ENCODE data around the genes SRCAP and TMEM265.

GRCh38 chr16:30417389-30418511 lies 10.3 kb downstream of the ZNF771 start:
- RRBS: 14% methylated on average over 16 of the region's 154 CpGs

GRCh38 chr16:30444152-30444850 lies 1.4 kb downstream of the SEPHS2 start:
- RRBS: no CpG with 5 or more reads among the region's 18 CpGs

GRCh38 chr16:30527135-30527771 lies 887 bp upstream of the ZNF768 start:
- RRBS: 2% methylated on average over 26 of the region's 45 CpGs

- RRBS: no CpG with 5 or more reads among the region's 16 CpGs
These were observed 1.2 kb upstream of the ZNF747 start for GRCh38 chr16:30535682-30536383.

DNA sequence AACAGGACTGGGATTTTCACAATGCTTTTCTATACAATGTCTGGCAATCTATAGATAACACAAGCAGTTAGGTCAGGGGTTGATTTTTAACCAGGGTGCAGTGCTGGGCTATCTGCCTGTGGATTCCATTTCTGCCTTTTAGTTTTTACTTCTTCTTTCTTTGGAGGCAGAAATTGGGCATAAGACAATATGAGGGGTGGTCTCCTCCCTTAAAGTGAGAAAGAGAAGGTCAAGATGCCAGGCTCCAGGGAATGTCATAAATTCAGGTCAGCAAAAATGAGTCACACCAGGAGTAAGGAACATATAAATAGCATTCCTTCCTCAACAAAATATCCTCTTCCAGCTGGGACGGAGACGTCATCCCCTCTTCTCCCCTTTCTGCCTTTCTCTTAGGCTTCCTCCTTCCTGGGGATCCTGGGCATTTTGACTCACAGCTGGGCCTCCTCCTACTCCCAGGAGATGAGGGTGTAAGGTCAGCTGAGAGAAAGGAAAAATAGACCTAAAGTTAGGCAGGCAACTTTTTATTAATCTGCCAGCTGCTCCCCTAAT lies 6.7 kb upstream of the ZNF747 start:
- RRBS: no CpG with 5 or more reads among the region's 2 CpGs

DNA sequence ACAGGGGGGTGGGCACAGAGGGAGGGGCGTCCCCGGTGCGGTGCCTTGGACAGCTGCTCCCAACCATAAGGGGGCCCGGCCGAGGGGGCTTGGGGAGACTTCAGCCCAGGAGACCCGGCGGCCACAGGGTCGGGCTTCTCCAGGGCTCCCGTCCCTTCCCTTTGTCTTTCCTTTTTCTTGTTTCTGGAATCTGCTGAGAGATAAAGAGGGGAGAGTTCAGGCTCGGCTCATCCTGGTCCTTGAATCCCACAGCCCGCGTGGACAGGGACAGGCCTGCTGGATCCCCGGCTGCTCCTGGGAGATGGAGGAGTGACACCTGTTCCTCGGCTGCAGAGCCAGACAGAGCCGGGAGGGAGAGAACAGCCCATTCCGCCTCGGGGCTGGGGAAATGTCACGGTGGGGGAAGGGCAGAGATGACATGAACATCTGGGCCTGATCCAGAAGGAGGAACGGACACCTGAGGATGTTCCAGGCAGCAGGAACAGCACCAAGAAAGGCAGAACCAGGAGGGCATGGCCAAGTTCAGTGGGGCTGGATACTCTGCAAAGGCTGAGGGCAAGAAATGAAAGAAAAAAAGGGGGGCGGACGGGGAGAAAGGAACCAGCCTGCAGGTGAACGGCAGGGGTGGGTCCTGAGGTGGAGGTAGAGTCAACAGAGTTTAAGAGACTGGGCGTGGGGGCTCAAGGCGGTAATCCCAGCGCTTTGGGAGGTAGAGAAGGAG lies 2.1 kb downstream of the ZNF764 start:
- RRBS: 72% methylated on average over 6 of the region's 25 CpGs

GRCh38 chr16:30609269-30610023 lies 743 bp downstream of the ZNF689 start:
- RRBS: 3% methylated on average over 11 of the region's 44 CpGs

- RRBS: 83% methylated on average over 11 of the region's 42 CpGs
These were observed 6.2 kb downstream of the FBRS start for GRCh38 chr16:30663976-30665193.

GRCh38 chr16:30666902-30667430 lies 8.7 kb downstream of the FBRS start:
- RRBS: 80% methylated on average over 2 of the region's 9 CpGs

DNA sequence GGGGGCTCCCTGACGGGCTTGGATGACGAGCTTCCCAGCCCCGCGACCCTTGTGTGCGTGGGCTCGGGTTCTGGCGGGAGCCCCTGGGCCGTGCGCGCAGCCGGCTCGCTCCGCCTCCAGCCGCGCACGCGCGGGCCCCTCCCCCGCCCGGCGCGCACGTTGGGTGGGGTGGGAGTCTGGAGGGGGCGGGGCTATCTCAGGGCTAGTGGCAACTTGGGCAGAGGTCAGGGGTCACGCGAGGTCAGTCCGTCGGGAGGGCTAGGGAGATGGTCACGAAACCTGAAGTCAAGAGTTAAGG lies at the start of gene SRCAP:
TSS of gene SRCAP (plus strand) at position 241 of the 298 bp plus-strand sequence.
- RRBS: 2% methylated on average over 10 of the region's 29 CpGs

- RRBS: no CpG with 5 or more reads among the region's 9 CpGs
These were observed 16.6 kb downstream of the SRCAP start for GRCh38 chr16:30715462-30716131.

- RRBS: no CpG with 5 or more reads among the region's 18 CpGs
These were observed 19.6 kb upstream of the TMEM265 start for GRCh38 chr16:30720541-30721505.

DNA sequence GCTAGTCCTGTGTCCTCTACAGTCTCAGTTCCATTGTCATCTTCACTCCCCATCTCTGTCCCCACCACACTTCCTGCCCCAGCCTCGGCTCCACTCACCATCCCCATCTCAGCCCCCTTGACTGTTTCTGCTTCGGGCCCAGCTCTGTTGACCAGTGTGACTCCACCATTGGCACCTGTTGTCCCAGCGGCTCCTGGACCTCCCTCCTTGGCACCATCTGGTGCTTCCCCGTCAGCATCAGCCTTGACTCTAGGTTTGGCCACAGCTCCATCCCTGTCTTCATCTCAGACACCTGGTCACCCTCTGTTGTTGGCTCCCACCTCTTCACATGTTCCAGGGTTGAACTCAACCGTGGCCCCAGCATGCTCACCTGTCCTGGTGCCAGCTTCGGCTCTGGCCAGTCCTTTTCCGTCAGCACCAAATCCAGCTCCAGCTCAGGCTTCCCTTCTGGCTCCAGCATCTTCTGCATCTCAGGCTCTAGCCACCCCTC lies 16.7 kb upstream of the TMEM265 start:
- RRBS: no CpG with 5 or more reads among the region's 7 CpGs

GRCh38 chr16:30728956-30729780 lies 11.3 kb upstream of the TMEM265 start:
- RRBS: no CpG with 5 or more reads among the region's 17 CpGs

DNA sequence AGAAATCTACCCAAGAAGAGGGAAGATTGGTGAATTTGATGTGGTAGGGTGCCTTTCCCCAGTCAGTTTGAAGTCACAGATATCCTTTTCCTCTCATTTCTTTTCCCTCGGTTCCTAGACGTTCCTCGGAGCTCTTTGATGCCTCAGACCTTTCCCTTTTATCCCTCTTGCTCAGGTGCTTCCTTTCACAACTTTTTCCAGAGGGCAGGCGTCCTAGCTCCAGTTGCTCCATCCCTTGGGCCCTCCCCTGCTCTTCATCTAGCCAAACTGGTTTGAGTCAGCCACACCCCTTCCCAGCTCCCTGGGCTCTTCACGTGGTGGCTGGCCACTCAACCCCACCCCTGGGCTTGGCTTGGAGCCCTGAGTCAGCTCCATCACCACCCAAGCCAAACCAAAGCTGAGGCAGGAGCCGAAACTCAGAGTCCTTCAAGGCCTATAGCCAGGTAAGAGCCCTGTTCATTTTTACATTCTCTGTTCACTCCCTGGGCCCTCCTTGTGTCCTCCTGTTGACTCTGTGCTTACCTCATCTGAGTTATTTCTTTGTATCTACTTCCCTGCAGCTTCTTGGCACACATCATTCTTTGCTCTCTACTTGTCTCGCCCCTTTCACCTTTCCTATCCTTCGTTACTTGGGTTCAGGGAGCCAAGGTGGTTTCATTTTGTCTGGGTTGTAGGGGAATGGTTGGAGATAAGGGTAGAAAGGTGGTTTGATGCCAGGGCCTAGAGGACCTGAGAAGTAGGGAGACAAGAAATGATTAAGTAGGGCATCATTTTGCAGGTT lies at the start of gene TMEM265:
TSS of gene TMEM265 (plus strand) at position 378 of the 781 bp plus-strand sequence.
- RRBS: no CpG with 5 or more reads among the region's 8 CpGs

DNA sequence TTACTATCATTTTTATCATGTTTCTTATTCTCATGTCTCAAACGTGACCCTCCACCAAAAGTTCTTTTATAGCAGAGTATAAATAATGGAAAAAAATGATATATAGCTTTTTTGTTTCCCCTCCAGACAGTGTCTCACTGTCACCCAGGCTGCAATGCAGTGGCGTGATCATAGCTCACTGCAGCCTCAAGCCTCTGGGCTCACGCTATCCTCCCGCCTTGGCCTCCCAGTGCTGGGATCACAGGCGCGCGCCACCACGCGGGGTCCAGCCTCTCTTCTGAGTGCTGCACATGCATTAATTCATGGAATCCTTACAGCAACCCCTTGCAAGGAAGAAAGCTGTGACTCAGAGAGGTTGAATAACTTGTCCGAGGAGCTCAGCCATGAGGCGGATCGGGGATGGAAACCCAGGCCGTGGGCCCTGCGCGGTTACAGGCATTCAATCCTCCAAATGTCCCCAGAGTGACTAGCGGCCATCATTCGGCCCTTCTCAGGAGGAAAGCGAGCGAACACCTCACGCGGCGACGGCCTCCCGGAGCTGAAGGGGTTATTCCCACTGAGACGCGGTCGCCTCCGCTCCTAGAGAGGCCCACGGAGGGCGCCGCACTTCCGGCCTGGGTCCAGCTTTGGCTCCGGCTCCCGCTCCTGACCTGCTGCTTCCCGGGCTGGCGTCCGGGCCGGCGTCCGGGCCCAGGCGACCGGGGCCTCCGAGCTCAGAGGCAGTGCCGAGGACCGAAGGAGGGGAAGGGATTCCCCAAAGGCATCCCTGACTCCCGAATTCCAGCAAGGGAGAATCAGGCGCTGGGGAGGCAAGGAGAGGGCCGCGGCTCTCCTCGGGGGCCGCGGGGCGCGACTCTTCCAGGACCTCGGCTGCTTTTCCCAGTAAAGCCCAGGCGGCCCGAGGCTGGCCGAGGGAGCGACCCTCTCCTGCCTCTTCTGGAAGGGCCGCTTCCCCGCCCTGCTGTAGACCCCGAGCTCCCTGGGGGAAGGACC lies 18.3 kb upstream of the ZNF629 start:
- RRBS: 2% methylated on average over 7 of the region's 62 CpGs

DNA sequence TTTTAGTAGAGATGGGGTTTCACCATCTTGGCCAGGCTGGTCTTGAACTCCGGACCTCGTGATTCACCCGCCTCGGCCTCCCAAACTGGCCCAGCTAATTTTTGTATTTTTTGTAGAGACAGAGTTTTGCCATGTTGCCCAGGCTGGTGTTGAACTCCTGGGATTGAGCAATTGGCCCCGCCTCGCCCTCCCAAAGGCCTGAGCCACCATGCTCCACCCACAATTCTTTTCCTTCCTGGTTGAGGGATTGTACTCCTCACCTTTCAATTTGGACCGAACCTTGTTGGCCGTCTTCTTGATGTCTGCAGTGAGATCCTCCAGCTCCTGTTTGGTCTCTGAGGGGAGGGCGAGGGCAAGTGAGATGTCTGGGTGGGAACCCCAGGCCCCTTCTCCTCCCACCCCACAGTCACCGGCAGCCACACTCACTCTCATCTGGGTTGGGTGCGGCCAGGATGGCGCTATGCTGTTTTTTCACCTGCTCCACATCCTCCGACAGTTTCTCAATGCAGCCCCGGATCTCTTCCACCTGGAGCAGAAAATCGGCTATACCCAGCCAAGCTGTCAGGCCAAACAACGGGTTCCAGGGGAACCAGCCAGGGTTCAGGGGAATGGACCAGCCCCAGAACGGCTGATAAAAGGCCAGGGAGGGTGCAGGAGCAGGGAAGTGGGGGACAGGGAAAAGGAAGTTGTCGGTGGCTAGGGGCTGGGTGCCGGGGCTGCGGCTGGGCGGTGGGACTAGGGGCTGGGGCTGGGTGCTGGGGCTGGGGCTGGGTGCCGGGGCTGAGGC lies 9.6 kb downstream of the STX1B start:
- RRBS: 92% methylated on average over 8 of the region's 22 CpGs

GRCh38 chr16:31072945-31073589 lies 973 bp downstream of the ZNF668 start:
- RRBS: 1% methylated on average over 35 of the region's 64 CpGs

DNA sequence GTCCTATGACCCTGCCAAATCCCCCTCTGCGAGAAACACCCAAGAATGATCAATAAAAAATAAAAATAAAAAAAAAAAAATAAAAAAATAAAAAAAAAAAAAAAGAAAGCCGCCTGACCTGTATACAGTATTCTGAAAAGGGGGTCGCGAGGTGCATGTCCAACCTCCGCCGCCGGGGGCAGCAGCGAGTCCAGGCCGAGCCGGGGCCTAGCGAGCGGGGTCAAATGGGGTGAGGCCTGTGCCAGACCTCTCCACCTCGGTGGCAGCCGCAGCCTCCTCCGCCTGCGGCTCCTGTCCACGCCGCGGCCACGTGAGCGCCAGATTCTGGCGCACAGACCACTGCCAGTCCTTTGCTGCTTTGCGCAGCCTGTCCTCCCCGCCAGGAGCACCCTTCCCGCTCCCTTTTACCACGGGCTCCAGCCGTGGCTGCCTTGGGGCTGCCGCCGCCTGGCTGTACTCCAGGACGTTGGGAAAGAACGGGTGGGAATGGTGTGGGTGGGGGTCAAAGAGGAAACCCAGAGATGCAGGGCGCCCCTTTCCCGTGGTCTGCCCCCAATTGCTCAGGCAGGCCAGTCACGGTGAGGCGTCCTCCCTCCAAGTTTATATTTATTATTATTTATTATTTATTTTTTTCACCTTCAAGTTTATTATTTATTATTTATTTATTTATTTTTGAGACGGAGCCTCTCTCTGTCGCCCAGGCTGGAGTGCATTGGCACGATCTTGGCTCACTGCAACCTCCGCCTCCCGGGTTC lies 2.4 kb upstream of the BCKDK start:
- RRBS: no CpG with 5 or more reads among the region's 40 CpGs

DNA sequence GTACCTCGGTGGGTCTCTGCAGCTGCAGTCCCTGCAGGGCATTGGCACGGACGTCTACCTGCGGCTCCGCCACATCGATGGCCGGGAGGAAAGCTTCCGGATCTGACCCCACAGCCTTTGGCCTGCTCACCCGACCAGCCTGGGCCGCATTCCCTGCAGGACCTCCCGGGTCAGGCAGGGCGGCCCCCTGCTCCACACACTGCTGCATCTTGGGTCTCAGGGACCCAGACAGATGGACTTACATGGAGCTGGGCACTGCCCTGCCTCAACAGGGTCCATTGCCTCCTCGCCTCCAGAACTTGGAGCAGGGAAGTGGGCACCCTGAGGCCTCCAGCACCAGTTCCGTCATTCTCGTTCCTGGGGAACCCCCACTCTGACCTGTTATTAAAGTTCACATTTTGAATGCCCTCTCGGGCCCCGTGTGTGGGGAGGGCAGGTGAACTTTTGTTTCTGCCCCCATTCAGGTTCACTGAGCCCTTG lies 4.0 kb downstream of the BCKDK start:
- RRBS: 93% methylated on average over 4 of the region's 17 CpGs

Measured in HGPS cell (cell line).